Gallbladder (tissue), 1 donor: ENCODE data around the gene YPEL1.

DNA sequence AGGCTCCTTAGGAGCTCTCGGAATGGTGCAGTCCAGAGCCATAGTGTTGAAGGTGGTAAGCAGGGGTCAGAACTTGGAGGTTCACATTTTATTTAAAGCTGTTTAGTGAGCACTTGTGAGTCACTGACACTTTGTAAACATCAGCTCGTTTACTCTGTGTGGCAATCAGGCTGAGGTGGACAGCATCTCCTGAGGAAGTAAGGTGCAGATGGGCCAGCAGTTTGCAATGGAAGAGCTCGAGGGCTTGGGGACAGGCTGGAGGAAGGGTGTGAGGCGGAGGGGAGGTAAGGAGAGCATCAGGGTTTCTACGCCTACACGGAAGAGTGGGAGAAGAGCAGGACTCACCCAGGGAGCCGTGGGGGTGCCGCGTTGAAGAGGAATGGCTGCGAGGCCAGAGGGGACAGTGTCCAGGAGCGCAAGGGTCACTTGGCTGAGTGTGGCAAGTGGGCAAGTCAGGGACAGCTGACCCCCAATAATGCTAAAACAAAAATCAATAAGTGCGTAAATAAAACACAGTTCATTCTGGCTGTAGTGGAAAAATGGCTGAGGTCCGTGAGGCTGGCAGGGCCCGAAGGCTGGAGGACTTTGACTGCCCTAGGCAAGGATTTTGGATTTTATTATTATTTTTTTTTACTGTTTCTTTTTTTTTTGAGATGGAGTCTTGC is 9.9 kb upstream of the TMEM191C start:
- PRO-cap, result no peak

- PRO-cap, result no peak
Observed at GRCh38 chr22:21567983-21568981, 768 bp downstream of the UBE2L3 start.

GRCh38 chr22:21591423-21592192 is 24.1 kb downstream of the UBE2L3 start:
- PRO-cap, result no peak

DNA sequence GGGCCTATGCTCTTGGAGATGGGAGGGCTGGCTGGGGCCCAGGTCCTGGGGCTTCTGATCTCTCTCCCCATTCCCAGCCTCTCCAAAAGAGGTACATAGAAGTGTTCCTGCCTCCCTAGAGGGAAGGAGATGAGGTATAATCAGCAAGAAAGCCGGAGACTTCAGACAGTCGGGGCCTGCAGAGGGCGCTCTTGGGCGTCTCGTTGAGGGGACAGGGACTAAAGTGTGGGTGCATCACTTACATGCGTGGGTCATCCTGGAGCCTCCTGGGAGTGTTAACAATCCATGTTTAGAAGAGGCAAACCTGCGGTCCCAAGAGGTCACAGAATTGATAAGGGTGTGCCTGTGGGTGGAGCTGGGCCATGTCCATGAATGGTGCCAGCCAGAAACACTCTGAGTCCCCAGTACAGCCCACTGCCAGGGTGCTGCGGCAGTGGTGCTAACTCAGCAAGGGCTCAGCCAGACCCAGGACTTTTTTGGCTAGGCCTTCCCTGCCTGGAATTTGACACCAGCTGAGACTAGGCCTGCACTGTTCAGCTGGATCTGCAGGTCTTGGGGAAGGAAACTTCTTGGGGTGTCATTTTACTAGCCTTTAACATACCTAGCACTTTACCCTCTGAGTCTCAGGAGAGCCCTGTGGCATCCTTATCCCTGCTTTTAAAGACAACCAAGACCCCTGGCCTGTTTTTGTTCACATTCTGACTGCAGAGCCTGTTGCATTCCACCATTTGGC is 5.6 kb downstream of the YDJC start:
- PRO-cap, result no peak

- PRO-cap, result no peak
Observed at GRCh38 chr22:21624813-21626033, 4.6 kb downstream of the YDJC start.

- PRO-cap, result no peak
Observed at GRCh38 chr22:21652460-21652963, 10.4 kb downstream of the SDF2L1 start.

DNA sequence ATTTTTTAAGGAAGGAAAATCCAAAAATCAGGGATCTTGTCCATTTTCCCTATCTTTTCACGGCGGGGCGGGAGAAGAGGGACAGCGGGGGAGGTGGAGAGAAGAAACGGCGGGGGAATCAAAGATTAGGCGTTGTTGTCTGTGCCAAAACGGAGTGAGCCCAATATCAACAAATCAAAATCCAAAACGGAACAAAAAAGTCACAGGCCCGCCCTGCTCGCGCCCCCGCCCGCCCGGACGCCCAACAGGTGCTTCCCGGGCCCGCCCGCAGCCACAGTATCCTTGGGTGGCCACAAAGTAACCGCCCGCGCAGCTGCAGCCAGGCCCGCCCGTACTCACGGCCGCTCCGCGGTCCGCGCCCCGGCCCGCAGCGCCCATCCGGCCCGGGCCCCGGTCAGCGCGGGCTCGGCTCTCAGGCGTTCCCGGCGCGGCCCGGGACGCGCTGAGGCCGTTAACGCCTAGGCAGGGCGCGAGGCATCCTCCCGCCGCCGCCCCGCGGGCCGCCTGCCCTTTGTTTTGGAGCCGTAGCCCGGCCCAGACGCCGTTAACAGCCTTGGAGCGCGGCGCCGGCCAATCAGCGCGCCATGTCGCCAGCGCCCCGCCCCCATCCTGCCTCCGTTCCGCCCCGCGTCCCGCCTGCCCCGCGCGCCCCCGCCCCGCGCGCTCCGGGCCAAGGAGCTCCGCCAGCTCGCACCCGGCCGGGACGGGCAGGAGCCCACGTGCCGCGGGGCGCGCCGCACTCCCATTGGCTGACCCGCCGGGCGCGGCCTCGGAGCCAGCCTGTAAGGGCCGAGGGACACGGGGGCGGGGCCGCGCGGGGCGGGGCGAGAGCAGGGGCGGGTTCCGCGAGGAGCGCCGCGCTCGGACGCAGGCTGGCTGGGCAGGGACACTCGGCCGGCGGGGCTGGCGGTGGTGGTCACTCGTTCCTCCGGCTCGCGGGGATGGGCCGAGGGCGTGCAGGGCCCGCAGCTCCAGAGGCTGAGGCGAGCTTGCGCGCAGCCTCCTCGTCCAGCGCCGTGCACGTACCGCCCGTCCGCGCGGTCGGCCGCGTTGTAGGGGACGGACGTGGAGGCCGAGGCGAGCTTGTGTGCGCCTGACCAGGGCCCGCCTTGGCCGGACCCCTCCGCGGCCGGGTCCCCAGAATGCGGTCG is at the start of gene YPEL1:
YPEL1 (minus strand) TSS at position 519 of the 1,151 bp plus-strand sequence.
- PRO-cap, result bidirectional peak, plus-strand start at position 865 of the sequence, minus-strand start at position 518 of the sequence; unidirectional peak, plus-strand start at position 889 of the sequence

DNA sequence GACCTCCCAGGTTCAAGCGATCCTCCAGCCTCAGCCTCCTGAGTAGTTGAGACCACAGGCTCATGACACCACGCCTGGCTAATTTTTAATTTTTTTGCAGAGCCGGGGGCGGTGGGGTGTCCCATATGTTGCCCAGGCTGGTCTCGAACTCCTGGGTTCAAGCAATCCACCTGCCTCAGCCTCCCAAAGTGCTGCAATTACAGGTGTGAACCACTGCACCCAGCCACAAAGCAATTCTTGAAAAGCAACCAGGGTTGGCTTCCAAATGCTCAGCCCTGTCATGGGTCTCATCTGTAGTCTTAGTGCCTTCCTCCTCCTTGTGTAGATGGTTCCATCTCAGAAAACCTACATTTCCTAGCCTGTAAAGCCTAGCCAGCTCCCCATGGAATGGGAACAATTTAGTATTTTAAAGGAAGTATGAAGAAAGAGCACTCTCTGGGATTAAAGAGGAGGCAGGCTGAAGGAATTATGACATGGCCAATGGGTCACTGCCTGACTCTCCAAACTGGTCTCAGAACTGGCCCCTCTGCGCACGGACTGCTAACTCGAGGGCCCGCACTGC is 20.9 kb upstream of the YPEL1 start:
- PRO-cap, result no peak

DNA sequence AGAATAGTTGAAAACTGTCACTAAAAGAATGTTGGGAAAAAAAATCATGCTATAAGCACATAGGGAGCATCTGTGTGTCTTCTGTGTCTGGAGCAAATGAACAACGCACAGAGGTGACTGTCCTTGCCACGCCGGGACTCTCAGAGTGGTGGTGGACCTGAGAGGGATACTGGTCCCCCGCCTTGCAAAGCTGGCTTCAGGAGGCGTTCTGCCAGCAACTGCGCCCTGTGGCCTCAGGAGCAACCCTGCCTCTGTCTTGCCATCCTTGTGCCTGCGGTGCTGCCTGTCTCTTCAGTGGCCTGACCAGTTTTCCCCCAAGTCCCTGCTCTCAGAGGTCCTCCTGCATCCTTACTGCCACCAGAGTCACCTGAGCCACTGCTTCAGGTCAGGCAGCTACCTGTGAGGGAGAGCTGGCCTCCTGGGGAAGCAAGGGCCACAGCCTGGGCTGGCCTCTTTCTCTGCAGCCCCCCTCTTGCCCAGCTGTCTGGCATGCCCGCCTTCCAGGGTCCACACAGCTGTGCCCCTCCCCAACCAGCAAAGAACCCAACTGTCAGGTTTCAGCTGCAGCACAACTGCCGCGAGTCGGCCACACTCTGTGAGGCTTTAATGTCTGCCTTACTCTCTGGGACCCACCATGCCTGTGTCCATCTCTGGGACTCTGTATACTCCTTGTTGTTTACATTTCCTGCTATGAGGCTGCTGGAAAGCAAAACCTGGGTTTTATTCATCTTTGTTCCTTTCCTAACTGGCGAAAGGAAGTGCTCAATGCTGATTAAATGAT is 30.5 kb upstream of the YPEL1 start:
- PRO-cap, result no peak

DNA sequence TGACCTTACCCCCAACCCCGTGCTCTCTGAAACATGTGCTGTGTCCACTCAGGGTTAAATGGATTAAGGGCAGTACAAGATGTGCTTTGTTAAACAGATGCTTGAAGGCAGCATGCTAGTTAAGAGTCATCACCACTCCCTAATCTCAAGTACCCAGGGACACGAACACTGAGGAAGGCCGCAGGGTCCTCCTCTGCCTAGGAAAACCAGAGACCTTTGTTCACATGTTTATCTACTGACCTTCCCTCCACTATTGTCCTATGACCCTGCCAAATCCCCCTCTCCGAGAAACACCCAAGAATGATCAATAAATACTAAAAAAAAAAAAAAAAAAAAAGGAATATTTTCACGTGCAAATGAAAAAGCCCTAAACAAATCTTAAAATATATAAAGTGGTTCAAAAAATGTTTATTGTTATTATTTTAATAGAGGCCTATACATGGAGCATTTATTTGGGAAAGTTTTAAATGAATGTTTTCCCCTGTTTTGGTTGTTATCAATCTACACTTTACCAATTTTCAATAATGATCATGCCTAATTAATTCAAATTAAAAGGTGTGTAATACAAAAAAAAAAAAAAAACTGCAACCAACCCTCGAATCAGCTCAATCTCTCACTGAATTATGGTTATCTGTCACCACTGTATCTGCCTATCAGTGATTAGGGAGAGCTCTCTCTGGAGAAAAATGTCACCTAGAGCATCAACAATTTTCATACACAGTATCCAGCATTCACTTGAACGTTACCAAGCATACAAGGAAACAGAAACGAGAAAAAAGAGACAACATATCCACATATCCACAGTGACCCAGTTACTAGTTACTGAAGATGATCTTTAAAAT is 19.1 kb downstream of the MAPK1 start:
- PRO-cap, result no peak

GRCh38 chr22:21918219-21918926 is 34.3 kb downstream of the PPM1F start:
- PRO-cap, result unidirectional peak, plus-strand start at chr22:21918667

- PRO-cap, result no peak
Observed at GRCh38 chr22:21921200-21922301, 31.1 kb downstream of the PPM1F start.

GRCh38 chr22:21937389-21937723 is 15.3 kb downstream of the PPM1F start:
- PRO-cap, result no peak

DNA sequence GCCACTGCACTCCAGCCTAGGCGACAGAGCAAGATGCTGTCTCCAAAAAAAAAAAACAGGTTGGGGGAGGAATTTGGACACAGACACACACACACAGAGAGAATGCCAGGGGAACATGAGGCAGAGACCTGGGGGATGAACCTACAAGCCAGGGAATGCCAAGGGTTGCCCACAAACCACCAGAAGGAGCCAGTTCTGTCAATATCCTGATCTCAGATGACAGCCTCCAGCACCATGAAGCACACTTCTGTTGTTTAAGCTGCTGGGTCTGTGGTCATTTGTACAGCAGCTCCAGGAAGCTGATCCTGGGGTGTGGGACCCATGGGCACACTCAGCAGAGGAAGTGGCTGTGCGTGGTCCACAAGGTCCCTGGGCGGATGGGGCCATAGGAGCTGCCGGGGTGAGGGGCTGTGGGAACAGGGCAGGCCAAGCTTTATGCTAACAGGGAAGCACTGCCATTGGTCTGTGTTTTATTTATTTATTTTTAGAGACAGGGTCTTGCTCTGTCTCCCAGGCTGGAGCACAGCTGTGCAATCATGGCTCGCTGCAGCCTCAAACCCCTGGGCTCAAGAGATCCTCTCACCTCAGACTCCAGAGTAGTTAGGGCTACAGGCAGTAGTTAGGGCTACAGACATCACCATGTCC is 12.1 kb downstream of the PPM1F start:
- PRO-cap, result no peak

GRCh38 chr22:21949152-21949765 is 3.4 kb downstream of the PPM1F start:
- PRO-cap, result unidirectional peak, plus-strand start at chr22:21949481

DNA sequence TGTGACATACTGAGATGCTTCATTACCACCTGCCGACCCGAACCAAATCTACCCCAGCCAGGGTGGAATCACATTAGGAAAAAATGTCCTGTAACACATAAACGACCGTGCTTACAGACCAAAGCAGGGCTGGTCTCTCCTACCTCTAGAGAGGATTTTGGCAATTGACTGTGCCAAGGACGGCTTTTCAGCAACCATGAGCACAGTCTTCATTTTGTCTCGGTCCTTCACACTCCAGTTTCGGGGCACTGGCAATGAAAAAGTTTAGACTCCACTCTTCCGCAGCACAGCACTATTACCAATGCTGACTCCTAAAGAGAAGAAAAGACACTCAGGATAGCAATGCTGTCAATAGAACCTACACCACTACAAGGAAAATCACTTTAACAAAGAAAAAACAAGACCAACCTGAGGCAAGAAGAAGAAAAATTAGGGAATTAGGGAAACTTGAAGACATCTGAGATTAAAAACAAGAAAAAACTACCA is 7.0 kb downstream of the TOP3B start:
- PRO-cap, result no peak

DNA sequence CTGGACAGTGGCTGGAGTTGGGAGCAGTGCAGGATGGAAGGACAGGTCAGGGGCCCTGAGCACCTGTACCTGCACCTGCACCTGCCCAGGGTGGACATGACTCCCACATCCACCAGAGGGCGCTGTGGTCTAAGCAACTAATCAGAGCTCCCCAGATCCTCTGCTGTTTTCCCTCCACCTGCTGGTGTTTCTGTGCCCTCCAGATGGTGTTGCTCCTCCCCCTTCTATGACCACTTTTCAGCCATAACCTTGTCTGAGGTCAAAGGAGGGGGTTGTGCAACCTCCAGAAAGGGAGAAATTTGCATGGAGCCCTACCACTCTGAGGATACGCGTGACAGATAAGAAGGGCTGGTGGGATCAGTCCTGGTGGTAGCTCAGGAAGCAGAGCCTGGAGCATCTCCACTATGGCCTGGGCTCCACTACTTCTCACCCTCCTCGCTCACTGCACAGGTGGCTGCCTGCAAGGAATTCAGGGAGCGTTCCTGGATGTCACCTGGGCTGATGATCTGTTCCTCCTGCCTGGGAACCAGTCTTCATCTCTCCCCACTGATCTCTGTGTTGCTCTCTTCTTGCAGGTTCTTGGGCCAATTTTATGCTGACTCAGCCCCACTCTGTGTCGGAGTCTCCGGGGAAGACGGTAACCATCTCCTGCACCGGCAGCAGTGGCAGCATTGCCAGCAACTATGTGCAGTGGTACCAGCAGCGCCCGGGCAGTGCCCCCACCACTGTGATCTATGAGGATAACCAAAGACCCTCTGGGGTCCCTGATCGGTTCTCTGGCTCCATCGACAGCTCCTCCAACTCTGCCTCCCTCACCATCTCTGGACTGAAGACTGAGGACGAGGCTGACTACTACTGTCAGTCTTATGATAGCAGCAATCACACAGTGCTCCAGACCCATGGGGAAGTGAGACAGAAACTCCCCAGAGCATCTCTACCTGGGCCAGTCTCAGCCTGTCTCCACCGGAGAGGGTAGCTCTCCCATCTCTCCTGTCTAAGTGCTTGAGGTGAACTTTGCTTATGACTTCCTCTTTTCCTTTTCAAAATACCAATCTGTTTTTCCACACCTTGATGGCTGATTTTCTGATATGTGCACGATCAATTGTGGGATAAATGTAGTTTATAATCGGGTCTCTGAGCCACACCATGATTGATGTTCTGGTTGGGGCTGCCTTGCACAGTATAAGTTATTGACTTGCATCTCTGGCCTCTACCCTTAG is 48.8 kb upstream of the VPREB1 start:
- PRO-cap, result no peak

GRCh38 chr22:22214656-22215055 is 29.9 kb upstream of the VPREB1 start:
- PRO-cap, result no peak

- PRO-cap, result no peak
Observed at GRCh38 chr22:22322325-22322761, 77.8 kb downstream of the VPREB1 start.

DNA sequence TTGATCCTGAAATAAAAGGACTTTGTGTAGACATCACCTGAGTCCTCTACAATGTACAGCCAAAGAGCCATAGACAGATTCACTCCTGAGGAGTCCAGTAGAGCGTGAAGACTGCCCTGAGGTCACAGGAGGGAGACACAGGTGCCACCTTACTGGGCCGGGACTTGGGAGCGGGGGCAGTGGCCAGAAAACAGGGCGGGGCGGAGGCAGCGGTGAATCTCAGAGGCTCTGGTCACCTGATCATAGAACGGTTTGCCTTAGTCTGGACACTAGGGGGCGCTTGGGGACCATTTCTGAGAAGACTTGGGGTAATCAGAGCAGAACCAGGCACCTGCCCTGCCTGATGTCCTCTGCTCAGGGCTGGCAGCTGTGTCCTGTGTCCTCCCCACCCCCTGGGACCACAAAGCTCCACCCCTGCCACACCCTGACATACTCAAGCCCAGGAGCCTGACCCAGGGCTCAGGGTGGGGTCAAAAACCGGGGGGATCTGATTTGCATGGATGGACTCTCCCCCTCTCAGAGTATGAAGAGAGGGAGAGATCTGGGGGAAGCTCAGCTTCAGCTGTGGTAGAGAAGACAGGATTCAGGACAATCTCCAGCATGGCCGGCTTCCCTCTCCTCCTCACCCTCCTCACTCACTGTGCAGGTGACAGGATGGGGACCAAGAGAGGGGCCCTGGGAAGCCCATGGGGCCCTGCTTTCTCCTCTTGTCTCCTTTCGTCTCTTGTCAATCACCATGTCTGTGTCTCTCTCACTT is 112.8 kb downstream of the VPREB1 start:
- PRO-cap, result no peak